ENCODE data around the gene BTBD6.

- RRBS, result 33% methylated on average over 3 of the region's 20 CpGs
These were observed 6.4 kb upstream of the ADSS1 start for GRCh38 chr14:104717716-104718023.

GRCh38 chr14:104729339-104730025 lies 5.5 kb downstream of the ADSS1 start:
- RRBS, result no CpG with 5 or more reads among the region's 84 CpGs

DNA sequence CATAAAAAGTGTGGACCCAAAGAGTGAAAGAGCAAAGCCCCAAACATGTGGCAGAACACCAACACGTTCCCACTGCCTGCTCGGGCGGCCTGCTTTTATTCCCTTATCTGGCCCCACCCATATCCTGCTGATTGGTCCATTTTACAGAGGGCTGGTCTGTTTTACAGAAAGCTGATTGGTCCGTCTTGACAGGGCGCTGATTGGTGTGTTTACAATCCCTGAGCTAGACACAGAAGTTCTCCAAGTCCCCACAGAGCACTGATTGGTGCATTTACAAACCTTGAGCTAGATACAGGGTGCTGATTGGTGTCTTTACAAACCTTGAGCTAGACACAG lies 2.2 kb upstream of the SIVA1 start:
- RRBS, result no CpG with 5 or more reads among the region's 5 CpGs

- RRBS, result no CpG with 5 or more reads among the region's 19 CpGs
These were observed 14.4 kb downstream of the SIVA1 start for GRCh38 chr14:104767076-104767971.

GRCh38 chr14:104861021-104862054 lies 3.7 kb upstream of the CEP170B start:
- RRBS, result no CpG with 5 or more reads among the region's 20 CpGs

DNA sequence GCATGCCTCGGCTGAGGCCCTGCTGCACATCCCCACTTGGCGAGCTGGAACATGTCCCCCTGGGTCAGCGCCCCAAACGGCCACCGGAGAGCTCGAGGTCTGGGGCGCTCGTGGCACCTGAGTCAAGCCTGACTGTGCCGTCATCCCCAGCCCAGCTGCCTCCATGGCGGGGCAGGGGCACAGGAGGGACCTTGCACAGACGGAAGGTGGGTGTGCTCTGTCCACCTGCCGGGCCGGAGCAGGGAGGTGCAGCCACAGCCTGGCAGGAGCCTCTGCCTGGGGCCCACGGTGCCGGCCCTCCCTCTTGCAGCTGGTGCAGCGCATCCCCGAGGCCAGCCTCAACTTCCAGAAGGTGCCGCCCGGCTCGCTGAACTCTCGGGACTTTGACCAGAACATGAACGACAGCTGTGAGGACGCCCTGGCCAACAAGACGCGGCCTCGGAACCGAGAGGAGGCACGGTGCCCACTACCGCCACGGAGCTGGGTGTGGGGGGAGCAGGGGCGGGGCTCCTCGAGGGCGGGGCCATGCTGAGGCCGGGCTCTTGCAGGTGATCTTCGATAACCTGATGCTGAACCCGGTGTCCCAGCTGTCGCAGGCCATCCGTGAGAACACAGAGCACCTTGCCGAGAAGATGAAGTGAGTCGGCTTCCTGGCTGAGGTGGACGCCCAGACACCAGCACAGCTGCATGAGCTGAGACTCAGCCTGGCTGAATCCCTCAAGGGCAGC lies 28.3 kb downstream of the CEP170B start:
- RRBS, result 85% methylated on average over 6 of the region's 41 CpGs

GRCh38 chr14:104976092-104976820 lies 1.9 kb downstream of the AHNAK2 start:
- RRBS, result no CpG with 5 or more reads among the region's 18 CpGs

DNA sequence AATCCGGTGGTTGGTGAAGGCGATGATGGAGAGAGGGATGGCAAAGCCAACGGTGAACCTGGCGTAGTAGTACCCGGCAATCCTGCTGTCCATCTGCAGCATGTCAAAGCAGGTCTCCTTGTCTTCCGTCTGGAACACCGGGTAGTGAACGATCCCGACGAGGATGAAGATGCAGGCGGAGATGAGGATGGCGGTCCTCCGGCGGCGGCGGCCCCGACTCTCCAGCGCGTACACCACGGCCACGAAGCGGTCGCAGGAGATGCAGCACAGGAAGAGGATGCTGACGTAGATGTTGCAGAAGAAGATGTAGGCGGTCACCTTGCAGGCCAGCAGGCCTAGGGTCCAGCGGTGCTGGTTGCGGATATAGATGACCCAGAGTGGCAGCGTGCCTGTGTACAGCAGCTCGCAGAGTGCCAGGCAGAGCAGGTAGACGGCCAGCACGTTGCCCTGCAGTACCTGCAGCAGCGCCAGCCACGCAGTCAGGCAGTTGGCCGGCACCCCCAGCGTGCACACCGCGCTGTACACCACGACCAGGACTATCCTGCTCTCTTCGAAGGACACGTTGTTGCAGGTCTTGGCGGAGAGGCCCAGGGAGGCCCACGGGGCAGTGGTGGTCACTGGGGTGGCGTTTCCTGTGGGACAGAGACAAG lies 13.6 kb downstream of the GPR132 start:
- RRBS, result 97% methylated on average over 13 of the region's 43 CpGs

DNA sequence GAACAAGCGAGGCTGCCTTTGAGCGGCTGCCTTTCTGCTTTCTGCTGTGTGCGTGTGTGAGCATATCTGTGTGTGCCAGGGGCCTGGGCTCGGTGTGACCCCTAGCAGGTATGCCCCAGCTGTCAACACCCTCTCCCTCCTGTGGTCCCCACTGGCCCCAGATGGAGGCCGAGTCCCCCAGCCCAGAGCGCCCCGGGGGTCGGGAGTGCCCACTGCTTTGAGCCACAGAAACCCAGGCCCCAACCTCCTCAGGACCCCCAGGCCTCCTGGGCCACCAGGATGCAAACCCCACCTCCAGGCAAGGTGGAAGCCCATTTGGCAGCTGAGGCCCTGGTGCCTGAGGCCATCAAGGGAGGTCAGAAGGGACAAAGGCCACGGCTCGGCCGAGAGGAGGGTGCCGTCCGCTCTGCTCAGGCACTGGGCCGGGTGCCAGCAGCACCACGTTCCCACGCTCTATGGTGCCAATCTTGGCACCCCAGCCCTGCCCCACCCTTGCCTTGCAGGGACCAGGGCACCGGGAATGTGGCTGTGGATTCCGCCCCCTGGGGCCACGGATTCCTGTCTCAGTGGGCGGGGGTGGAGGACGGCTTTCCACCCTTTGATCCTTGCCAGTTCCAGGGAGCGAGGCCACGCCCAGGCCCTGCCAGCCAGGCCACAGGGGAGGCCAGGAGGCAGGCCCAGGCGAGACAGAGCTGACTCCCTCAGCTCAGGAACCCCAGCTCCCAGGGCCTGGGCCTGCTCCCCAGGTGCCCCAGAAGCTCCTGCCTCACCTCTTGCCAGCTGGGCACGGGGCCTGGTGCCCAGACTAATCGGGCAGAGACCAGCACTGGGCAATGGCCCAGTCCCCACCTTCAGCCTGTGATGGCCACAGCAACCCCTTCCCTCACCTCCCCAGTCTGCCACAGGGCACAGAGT lies 26.2 kb upstream of the GPR132 start:
- RRBS, result 36% methylated on average over 4 of the region's 26 CpGs

- RRBS, result 89% methylated on average over 2 of the region's 20 CpGs
These were observed 4.1 kb downstream of the NUDT14 start for GRCh38 chr14:105176914-105177601.

GRCh38 chr14:105202575-105203160 lies 21.6 kb upstream of the NUDT14 start:
- RRBS, result 7% methylated on average over 4 of the region's 12 CpGs

- RRBS, result 1% methylated on average over 28 of the region's 61 CpGs
These were observed at the start of gene BTBD6 for GRCh38 chr14:105248239-105248692. TSS of gene BTBD6 (plus strand) at chr14:105248533.

DNA sequence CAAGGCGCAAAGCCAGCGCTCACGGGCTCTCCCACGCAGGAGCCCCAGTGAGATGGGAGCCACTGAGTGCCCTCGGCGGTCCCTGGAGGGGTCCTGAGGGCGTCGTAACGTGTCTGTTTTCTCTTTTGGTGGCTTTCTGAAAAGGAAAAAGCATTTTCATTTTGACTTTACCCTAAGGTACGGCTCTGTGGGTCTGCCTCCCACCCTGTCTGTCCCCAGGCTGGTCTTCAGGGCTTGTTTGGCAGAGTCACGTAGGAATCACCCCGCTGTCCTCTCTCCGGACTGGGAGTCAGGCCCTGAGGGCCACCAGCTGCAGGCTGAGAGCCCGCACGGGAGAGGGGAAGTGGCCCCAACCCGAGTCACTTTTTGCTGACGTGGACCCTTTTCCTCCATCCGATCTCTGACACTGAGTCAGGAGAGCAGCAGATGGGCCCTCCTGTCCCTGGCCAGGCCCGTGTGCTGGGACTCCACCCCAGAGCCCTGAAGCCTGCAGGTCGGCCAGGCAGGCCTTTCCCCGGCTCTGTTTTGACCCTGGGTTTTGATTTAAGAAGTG lies 12.7 kb upstream of the TEX22 start:
- RRBS, result no CpG with 5 or more reads among the region's 21 CpGs

DNA sequence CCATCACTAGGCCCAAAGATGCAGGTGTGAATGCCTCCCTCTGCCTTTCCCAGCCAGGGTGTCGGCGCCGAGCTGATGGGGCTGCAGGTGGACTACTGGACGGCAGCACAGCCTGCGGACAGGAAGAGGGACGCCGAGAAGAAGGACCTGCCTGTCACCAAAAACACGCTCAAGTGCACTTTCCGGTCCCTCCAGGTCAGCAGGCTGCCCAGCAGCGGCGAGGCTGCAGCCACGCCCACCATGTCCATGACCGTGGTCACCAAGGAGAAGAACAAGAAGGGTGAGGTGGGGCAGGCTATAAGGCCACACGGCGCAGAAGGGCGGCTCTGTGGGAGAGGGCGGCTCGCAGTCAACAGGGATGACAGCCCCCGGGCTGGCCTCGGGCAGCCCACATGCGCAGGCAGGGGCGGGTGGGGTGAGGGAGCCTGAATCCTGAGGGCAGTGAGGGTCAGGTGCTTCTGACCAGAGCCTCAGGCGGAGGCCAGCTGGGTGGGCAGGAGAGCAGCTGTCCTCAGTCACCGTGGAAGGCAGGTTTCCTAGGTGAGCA lies 5.7 kb upstream of the TEX22 start:
- RRBS, result no CpG with 5 or more reads among the region's 24 CpGs

GRCh38 chr14:105398661-105399133 lies 359 bp downstream of the TEX22 start:
- RRBS, result 6% methylated on average over 6 of the region's 41 CpGs

GRCh38 chr14:105479412-105480344 lies 5.1 kb downstream of the CRIP2 start:
- RRBS, result no CpG with 5 or more reads among the region's 37 CpGs

DNA sequence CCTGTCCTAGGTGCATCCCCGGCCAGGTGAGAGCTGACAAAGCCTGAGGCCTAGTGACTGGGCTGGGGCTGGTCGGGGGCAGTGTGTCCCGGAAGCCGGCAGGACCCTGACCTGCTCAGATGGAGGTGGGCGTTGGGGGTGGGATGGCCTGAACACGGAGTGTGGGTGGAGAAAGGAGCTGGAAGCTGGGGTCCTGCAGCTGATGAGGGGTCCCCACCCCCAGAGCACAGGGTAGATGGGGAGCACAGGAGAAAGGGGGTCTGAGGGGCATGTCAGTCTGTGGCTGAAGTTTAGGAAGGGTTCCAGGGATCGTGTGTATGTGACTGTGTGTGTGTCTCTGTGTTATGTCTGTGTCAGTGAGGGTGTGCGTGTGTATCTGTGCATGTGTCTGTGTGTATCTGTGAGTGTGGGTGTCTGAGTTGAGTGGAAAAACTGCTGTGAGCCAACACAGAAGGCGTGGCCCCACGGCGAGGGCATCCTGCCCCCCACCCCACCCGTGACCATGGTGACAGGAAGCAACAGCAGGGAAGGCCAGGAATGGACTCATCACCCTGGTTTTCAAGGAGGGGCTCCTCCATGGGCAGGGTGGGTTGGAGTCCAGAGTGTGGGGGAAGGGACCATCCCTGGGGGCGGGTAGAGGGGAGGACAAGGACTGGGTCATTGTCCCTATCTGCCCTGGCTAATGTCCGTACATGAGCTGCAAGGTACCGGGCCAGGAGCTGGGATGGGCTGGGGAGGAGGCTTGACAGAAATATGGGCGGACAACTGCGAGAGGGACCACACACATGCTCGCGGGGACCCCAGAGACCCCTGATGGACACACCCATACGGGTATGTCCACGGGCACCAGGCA lies 2.2 kb upstream of the CRIP1 start:
- RRBS, result 52% methylated on average over 3 of the region's 21 CpGs

GRCh38 chr14:105527759-105528841 lies 1.7 kb downstream of the TMEM121 start:
- RRBS, result 2% methylated on average over 73 of the region's 105 CpGs

DNA sequence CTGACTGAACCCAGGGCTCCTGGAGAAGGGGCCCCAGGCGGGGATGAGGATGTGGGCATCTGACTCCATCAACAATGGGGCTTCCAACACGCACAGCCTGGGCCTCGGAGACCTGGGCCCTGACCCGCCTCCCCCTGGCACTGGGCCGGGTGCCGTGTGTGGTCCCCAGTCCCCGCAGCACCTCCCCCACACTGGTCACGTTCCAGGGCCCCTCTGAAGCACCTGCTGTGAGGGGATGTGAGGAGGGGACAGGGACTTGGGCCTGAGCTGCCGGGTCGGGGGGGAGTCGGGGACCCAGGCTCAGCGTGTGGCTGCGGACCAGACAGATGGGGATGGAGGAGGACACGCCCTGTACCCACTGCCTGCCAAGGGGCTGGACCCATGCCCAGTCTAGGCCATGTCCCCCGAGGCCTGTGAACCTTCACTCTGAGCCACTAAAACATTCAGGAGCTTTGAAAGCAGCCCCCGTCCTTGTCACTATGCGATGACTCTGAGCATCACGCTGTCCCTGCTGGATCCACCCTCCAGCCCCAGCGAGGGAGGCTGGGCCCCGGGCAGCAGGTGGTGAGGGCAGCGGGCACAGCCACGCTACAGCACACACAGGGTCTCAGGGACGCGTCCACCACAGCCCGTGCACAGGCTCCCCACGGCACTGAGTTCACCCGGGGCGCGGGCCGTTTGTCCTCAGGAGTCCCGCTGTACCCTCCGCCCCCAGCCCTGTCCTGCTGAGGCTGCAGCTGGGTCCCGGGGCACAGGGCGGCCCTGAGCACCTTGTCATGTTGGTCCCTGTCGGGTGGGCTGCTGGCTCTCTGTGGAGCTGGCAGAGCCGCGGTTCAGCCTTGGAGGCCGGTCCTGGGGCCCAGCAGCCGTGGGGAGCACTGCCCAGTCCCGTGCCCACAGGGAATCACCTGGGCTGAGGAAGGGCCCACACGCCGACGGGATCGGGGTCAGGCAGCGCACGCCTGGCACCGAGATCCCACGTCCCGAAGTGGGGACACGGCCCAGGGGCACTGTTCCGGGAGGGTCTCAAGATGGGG lies 46.0 kb downstream of the TMEM121 start:
- RRBS, result no CpG with 5 or more reads among the region's 51 CpGs

- RRBS, result 90% methylated on average over 1 of the region's 52 CpGs
These were observed 61.5 kb downstream of the TMEM121 start for GRCh38 chr14:105587410-105588825.

Measured in non-pigmented ciliary epithelial cell (primary cell).